ENCODE measurements around a stretch of chr10.

DNA sequence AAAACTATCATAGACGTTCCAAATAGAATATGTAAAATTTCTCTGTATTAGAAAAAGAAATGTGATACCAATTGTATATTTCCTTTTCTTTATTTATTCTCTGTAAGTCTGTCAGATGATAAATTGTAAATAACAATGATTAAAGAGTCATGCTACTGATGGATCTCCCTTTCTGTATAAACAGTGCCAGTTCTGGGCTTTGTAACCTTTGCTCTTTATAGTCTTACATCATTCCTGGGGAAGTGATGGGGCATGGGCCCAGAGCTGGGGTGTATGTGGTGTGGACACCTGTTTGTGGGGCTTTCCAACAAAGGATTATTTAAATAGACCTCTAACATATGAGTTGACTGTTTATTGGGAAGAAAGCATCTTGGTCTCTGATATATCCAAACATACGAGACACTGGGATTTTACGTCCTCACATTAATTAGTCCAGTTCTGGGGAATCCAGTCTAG, 258.0 kb downstream of the ZNF37A start:
- PRO-cap: no peak

GRCh38 chr10:42644902-42645505, 6.6 kb upstream of the ZNF33B start:
- PRO-cap: no peak

GRCh38 chr10:42864534-42864919, 81.9 kb downstream of the BMS1 start:
- PRO-cap: no peak

GRCh38 chr10:42933774-42934424, 143.0 kb upstream of the RET start:
- PRO-cap: no peak

DNA sequence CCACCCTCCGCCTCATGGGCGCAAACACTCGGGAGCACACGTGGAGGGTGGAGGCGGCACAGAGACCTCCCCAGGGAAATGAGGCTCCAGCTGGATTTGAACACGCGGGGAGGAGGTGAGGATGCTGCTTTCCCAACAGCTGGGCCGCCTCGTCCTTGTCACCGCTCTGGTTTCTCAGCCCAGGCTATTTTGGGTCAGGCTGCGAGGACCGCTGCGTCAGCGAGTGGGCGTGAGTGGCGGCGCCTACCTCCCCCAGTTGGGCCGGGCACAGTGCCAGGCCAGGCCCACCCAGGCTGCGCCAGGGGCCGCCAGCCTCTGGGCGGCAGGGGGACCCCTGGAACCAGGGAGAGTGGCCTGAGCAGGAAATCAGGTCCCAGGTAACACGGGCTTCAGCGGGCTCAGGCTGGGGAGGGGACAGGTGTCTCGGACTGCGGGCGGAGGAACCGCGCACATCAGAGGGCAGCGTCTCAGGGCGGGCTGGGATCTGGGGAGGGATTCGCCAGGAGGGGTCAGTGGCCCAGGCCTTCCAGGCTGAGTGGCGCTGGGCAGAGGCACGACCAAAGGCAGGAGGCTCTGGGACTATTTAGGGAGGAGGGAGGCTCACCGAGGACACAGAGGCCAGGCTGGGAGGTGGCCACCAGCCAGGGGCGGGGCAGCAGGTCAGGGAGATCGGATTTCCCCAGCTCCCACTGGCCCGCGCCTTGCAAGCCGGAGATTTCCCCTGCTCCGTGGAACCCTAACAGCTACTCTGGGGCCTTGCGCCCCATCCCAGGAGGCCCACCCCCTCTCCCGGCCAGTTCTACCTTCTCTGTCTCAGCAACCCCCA, 125.2 kb upstream of the RET start:
- PRO-cap: no peak

GRCh38 chr10:42960959-42961241, 116.0 kb upstream of the RET start:
- PRO-cap: no peak

DNA sequence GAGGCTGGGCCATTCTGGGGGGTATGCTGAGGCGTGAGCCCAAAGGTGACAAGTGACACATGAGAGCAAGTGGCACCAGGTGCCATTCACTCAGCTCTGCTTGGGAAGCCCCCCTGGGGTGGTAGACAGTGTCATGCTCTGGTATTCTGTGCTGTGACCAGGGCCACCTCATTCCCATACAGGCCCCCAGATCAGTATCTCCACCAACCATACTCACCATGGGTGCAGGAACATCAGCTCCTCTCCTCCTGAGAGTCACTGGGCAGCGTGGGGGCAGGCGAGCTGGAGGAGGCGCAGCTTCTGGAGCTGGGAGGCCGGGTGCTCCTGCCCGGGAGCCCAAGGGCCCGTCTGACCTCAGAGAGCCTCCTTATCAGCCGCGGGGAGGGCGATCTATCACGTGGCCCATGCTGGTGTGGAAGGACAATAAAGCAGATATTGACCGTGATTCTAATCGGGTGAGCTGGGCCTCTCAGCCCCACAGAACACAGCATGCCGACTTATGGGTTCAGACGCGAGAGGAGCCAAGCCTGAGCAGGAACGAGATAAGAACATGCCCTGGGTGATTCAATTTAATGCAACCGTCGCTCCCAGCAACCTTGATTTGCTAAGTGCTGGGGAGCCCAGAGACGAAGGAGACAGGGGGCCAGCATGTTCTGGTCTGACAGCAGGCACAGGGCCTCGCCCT, 95.6 kb upstream of the RET start:
- PRO-cap: no peak

GRCh38 chr10:43026205-43027314, 50.3 kb upstream of the RET start:
- PRO-cap: no peak

DNA sequence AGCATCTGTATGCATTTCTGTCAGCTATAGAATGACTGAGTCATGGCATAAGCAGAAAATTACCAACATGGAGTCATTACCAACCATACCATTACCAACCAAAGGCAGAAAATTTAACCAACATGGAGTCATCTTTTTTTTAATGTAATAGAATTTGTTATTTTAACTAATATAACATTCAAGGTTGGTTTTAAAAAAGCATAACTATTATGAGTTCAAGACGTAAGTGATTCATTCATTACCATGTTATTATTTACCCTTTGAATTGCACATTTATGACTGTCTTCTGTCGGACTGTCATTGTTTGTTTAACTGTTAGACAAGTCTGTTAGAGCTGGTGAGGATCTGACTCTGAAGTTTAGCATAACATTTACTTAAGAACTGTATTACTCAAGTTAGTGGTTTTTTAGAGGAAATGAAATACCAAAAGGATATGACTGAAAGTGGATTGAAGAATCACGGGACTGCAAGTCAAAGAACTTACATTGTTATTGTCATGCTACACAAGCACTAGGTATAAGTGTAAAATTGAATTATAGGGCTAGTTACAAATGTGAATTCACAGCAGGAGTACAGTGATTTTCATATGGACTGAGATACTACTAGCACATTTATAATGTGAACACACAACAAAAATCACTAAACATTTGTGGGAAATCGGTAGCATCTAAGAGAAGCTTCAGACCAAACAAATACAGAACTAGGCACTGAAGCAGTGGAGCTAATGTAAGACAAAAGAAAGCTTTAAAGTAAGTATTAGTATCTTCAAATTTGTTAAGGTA, 2.2 kb downstream of the CSGALNACT2 start:
- PRO-cap: no peak

DNA sequence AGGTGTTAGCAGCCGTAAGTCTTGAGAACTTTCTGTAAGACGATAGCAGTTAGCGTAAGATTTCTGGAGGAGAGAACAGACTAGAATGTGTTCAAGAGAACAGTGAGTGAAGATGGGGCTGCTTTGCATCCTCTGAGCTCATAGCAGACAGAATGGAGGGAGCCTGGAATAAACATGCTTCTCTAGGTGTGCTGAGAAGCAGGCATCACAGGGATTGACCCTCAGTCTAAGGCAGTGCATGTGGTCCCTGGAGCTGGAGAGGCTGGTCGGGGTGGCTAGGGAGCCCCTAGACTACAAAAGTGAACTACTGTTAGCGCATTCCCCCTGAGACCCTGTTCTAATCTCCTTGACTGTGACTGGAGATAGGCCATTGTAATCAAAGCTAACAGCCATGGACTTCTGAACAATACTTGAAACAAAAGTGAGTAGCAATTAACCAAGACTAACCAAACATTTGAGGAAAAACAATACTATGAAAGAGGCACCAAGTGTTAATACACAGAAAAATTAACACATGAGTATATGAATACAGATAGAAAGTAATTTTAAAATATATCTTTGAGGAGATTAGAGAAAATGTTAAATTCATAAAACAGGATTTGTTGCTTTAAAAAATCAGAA, 30.7 kb downstream of the CSGALNACT2 start:
- PRO-cap: no peak

GRCh38 chr10:43362120-43362962, 9.1 kb upstream of the FXYD4 start:
- PRO-cap: no peak

DNA sequence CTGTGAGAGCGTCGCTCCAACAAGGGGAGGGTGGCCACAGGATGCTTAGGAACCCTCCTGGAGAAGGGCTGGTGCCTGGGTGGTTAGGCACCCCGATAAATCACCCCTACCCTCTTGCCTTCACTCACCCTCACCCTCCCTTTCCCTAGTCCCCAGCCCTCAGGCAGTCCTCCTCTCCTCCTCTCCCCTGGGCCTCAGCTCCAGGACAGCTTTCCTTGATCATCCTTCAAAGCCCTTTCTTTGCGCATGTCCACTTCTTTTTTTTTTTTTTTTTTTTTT, 3.3 kb downstream of the FXYD4 start:
- PRO-cap: no peak

- PRO-cap: no peak
These were observed 16.1 kb downstream of the FXYD4 start for GRCh38 chr10:43387396-43388053.

DNA sequence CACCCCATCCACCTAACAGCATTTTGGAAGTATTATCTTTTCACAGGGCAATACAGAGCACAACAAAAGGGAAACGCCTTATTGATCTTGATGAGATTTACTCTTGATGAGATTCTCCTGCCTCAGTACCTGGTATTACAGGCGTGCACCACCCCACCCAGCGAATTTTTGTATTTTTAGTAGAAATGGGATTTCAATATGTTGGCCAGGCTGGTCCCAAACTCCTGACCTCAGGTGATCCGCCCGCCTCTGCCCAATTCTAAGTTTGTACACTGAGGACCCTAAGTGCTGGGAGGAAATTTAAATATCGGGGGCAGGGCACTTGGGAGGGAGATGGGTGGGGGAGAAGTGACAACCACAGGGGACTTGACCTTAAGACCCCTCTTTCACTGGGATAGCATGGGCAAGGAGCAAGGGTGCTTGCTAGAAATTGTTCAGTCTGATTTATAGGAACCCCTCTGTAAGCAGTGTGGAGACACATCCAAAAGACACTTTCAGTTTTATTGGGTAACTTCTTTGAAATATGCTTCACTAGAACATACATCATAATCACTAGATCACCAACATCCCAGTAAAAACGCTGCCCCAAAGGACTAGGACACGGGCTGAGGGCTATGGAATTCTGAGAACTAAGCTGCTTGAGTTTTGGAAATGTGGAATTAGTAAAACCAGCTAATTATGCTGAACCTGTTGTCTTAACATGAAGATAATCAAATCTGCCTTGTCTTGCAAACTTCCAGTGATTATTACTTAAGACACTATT, 14.0 kb downstream of the HNRNPF start:
- PRO-cap: no peak

DNA sequence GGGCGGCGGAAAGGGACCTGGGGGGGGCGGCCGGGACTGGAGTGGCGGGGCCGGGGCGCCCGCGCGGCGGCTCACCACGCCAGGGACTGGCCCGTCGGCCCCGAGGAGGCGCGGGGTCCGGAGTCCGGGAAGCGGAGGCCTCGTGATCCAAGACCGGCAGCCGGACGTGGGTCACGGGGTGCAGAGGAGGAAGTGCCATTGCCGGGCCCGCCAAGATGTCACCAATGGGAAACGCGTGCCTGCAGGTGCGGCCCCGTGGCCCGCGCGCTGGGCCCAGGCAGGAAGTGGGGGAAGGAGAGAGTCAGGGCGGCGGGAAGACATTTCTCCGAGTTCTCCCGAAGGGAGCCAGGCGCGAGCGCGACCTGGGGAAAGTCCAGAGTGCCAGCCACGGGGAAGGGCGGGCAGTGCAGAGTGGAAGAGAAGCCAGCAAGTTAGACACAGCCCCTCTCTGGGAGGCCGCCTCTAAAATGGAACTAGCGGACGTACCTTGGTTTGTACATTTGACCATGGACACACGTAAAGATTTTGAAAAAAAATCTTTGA, 11.8 kb downstream of the HNRNPF start:
- PRO-cap: bidirectional peak, plus-strand start at position 391 of the sequence, minus-strand start at position 88 of the sequence

DNA sequence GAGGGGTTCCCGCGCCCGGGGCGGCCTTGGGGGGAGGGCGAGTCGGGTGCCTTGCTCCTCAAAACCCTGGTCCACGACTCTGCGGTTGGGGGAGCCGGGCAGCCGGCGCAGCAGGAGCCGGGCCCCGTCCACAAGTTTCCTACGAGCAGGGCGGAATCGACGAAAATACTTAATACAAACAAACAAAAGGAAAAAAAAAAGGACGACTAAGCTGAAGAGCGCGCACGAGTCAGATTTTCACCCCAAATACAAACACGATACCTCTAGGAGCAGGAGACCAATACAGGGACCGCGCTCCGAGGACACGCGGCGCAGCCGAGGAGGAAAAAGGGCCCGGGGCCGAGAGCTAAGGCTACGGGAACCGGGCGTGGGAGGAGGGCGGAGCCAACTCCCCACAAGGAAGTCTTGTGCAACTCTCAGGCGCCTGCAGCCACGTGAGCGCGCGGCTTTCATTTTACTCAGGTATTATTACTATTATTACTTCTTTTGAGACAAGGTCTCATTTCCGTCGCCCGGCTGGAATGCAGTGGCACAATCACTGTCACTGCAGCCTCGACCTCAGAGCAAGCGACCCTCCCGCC, 1.4 kb downstream of the HNRNPF start:
- PRO-cap: bidirectional peak, plus-strand start at position 480 of the sequence, minus-strand start at position 320 of the sequence

GRCh38 chr10:43408037-43408661, 837 bp downstream of the HNRNPF start:
- PRO-cap: no peak

DNA sequence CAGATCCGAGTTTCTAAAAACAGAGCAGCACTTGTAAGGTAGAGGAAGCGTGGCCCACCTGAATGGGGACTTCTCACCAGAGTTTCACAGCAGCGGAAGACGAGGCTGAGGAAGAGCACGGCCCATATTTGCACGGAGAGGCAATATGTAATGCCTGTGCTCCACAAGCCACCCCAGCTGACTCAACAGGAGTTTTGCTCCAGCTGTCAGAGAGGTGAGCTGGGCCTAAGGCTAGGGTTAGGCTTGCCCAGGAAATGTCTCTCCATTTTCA, 19.3 kb downstream of the ZNF487 start:
- PRO-cap: no peak

DNA sequence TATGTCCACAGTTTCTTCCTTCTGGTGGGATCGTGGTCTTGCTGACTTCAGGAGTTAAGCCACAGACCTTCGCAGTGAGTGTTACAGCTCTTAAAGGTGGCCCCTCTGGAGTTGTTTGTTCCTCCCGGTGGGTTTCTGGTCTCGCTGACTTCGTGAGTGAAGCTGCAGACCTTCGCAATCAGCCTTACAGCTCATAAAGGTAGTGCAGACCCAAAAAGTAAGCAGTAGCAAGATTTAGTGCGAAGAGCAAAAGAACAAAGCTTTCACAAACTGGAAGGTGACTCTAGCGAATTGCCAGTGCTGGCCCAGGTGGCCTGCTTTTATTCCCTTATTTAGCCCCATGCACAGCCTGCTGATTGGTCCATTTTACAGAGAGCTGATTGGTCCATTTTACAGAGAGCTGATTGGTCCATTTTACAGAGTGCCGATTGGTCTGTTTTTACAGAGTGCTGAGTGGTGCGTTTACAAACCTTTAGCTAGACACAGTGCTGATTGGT, 111.0 kb upstream of the ZNF32 start:
- PRO-cap: no peak

GRCh38 chr10:43816613-43816892, 167.9 kb upstream of the ZNF32 start:
- PRO-cap: no peak